Peritoneum (tissue), 1 donor: ENCODE measurements around the genes TUBA3C, TPTE2, ZMYM2, CRYL1 and IFT88.

DNA sequence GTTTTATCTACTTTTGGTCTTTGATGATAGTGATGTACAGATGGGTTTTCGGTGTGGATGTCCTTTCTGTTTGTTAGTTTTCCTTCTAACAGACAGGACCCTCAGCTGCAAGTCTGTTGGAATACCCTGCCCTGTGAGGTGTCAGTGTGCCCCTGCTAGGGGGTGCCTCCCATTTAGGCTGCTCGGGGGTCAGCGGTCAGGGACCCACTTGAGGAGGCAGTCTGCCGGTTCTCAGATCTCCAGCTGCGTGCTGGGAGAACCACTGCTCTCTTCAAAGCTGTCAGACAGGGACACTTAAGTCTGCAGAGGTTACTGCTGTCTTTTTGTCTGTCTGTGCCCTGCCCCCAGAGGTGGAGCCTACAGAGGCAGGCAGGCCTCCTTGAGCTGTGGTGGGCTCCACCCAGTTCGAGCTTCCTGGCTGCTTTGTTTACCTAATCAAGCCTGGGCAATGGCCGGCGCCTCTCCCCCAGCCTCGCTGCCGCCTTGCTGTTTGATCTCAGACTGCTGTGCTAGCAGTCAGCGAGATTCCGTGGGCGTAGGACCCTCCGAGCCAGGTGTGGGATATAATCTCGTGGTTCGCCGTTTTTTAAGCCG, 72.7 kb downstream of the TUBA3C start:
- PRO-cap, result no peak

GRCh38 chr13:19118450-19118772, 63.2 kb downstream of the TUBA3C start:
- PRO-cap, result no peak

DNA sequence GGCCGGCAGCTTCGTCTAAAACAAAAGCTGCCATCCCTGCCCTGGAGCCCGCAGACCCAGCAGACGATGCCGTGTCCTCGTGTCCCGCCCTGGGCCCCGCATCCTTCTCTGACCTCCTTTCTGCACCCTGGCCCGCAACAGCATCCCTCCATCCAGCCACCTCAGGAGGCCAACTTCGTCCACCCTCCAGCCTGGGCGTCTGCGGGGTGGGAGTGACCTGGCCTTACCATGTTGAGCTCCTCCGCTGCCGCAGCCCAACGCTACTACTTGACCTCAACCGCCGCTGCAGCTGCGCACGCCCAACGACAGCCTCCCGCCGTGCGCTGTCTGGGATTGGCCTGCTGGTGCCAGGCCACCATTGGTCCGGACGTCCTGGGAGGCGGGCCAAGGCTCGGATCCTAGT, at the start of gene TUBA3C:
TUBA3C (minus strand) TSS at position 307 of the 403 bp plus-strand sequence.
- PRO-cap, result no peak

- PRO-cap, result no peak
Observed at GRCh38 chr13:19561264-19561875, at the start of gene TPTE2. Gene TPTE2 (minus strand): TSS chr13:19561532.

GRCh38 chr13:19725390-19726761, 56.9 kb downstream of the PSPC1 start:
- PRO-cap, result no peak

DNA sequence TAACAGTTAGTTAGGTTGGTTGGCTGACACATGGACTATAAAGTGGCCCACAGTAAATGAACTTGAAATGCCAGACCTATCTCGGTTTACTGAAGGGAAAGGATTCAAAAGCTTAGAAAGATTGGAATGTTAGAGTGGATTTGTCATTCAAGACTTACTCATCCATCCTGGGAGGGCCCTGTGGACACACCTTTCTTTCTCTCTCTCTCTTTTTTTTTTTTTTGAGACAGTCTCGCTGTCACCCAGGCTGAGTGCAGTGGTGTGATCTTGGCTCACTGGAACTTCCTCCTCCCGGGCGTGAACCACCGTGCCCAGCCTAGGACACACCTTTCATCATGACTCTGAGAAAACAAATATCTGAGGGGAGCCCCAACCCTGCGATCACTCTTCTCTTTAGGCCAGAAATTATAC, 46.9 kb upstream of the ZMYM5 start:
- PRO-cap, result no peak

DNA sequence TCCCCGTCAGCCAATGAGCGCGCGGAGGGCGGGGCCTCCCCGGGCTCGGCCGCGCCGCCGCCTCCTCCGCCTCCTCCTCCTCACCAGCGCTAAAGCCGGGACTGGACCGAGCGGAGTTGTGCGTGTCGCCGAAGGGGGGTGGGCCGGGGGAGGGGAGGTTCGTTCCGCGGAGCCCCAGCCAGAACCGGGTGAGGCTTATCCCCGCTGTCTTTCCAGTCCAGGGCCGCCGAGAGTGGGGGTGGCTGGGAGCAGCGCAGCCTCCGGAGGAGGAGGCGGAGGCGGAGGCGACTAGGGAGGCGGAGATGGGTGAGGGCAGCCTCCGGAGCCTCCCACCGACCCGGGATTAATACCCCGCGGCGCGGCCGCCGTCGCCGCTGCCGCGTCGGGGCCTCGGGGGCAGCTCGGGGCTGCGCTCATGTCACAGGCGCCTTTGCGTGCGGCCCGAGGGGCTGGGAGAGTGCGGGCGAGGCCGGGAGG, at the start of gene ZMYM2:
ZMYM2 (plus strand) TSS at position 74 of the 477 bp plus-strand sequence.
- PRO-cap, result unidirectional peak, plus-strand start at position 226 of the sequence

DNA sequence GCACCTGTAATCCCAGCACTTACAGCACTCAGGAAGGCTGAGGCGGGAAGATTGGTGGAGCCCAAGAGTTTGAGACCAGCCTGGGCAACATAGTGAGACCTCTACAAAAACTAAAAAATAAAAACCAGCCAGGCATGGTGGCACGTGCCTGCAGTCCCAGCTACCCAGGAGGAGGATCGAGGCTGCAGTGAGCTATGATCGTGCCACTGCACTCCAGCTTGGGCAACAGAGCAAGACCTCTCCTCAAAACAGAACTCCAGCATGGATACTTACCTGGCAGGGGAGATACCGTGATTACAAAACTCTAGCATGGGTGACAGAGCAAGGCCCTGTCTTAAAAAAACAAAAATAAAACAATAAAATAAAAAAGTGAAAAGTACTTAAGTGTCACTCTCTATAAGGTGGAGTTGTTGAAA, 95.3 kb downstream of the GJA3 start:
- PRO-cap, result no peak

GRCh38 chr13:20126528-20126894, 34.3 kb downstream of the GJA3 start:
- PRO-cap, result no peak

GRCh38 chr13:20131366-20131869, 29.4 kb downstream of the GJA3 start:
- PRO-cap, result no peak

- PRO-cap, result no peak
Observed at GRCh38 chr13:20188564-20189733, 3.8 kb downstream of the GJB2 start.

GRCh38 chr13:20301287-20301758, 69.2 kb upstream of the GJB6 start:
- PRO-cap, result no peak

GRCh38 chr13:20390507-20391282, 135.0 kb downstream of the CRYL1 start:
- PRO-cap, result no peak

DNA sequence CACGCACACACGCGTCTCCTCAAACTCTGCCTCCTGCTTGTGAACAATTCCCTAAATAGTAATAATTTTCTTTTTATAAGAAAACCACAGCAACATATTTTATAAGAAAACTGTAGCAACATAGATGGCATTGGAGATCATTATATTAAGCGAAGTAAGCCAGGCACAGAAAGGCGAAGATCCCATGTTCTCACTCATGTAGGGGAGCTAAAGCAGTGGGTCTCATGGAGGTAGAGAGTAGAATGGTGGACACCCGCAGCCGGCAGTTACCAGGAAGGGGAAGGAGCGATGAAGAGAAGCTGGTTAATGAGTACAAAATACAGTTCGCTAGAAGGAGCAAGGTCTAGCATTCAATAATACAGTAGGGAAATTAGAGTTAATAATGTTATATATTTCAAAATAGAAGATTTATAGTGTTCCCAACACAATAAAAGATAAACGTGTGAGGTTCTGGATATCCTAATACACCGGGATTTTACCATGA, 42.8 kb downstream of the CRYL1 start:
- PRO-cap, result no peak

GRCh38 chr13:20505757-20506275, 19.8 kb downstream of the CRYL1 start:
- PRO-cap, result no peak

DNA sequence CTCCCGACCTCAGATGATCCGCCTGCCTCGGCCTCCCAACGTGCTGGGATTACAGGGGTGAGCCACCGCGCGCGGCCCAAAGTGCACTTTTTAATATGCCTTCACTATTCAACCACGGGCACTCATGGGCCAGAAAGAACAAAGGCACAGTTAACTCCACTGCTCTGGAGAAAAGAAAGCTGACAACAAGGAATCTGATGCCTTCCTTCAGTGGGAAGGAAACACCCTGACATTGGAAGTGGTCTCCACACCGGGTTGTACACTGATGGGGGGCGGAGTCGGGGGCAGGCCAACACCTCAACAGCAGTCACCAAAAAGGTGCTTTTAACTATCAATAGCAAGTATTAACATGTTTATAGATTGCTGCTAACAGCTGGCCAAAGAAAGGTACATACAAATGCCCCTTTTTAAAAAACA, 1.0 kb downstream of the CRYL1 start:
- PRO-cap, result no peak

- PRO-cap, result bidirectional peak, plus-strand start at chr13:20525943, minus-strand start at chr13:20525857
Observed at GRCh38 chr13:20525682-20526732, at the start of gene CRYL1. Gene CRYL1 (minus strand): TSS chr13:20525857.

GRCh38 chr13:20546576-20546966, 20.4 kb upstream of the IFT88 start:
- PRO-cap, result no peak

- PRO-cap, result bidirectional peak, plus-strand start at chr13:20567606, minus-strand start at chr13:20567361
Observed at GRCh38 chr13:20566963-20567674, at the start of gene IFT88. Gene IFT88 (plus strand): TSS chr13:20567157.

- PRO-cap, result no peak
Observed at GRCh38 chr13:20824489-20825246, 50.9 kb upstream of the EEF1AKMT1 start.